Liver (tissue), 9 donors: ENCODE measurements around the gene TNFRSF14.

GRCh38 chr1:1432931-1433753, 2.3 kb upstream of the VWA1 start:
- PRO-cap, 5 experiments = peak in 4 of 5 experiments; most common plus-strand start chr1:1433276 (in 2); most common minus-strand start chr1:1433081 (in 1)
- RAMPAGE, long total RNA, 2 experiments = no peak in any of the 2 experiments
- RRBS = 8% methylated on average over 3 of the region's 31 CpGs

DNA sequence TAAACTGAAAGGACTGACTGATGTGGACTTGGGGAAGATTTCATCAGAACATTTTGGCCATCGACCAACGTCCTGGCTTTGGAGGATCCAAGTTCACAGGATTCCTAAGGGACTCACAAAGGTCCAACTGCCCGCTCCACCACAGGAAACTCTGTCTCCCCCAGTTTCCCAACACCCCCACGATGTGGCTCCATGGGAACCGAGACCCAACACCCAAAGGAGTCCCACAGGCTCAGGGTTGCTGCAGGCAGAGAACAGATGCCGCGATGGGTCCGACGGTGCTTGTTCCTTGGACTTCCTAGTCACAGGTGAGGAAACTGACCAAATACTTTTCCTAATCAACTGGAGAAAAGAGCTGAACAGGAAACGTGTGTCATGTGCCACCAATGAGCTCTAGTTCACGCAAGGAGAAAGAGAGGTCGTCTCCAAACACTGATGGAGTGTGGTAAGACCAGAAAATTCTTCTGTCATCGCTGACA, 9.2 kb downstream of the SSU72 start:
- PRO-cap, 5 experiments = no peak in any of the 5 experiments
- RAMPAGE, long total RNA, 2 experiments = no peak in any of the 2 experiments
- RRBS = no CpG with 5 or more reads among the region's 13 CpGs

DNA sequence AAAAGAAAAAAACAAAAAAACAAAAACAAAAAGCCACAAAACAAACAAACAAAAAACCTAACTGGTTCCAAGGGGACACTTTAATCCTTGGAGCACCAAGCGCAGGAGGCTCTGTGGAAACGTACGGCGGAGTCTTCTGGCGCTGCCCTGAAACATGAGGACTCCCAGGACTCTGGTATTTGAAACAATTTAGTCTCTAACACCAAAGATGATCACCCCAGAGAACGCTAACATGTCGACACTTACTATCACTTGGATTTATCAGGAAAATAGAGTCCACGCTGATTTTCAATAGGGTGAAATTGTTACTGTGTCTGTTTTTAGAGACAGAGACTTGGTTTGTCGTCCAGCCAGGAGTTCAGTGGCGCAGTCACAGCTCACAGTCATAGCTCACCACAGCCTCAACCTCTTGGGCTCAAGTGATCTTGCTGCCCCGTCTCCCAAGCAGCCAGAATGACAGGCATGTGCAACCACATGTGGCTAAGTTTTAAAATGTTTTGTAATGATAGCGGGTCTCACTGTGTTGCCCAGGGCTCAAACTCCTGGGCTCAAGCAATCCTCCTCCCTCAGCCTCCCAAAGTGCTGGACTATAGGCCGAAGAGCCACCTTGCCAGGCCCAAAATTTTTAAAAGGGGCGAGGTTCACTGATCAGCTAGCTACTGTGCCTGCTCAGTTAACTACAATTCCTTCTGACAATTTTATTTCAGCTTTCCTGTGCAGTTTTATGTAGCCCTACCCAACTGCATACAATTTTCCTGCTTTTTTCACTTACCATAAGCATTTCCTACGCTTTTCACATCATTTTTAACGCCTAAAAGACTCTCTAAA, 5.3 kb downstream of the SSU72 start:
- PRO-cap, 5 experiments = no peak in any of the 5 experiments
- RAMPAGE, long total RNA, 2 experiments = no peak in any of the 2 experiments
- RRBS = no CpG with 5 or more reads among the region's 16 CpGs

DNA sequence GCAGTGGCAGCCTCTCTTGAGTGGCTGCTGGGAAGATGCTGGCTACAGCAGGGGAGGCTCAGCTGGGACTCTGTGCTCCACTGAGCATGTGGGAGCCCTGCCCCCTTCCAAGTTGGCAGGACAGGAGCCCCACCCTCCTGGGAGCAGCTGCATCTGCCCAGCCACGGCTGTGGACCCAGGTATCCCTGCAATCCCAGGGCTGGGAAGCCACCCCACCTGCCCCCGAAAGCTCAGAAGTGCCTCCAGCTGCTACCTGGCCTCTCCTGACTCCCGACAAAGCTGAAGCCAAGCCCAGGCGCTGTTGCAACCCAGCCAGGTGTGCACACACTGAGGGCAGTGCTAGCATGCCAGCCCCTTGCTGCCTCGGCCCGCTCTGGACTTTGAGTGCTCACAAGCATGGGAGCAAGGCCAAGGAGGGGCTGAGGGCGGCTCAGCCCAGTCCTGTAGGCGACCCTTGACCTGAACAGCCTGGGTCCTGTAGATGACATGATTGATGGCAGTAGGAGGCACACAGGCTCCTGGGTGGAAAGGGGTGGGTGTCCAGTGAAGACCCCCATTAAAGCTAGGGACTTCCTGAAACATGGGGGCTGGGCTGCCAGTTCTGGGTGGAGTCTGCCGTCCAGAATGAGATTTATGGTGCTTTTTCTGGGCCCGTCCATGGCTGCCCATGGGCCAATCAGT, 2.8 kb upstream of the SSU72 start:
- PRO-cap, 5 experiments = no peak in any of the 5 experiments
- RAMPAGE, long total RNA, 2 experiments = no peak in any of the 2 experiments
- RRBS = no CpG with 5 or more reads among the region's 10 CpGs

DNA sequence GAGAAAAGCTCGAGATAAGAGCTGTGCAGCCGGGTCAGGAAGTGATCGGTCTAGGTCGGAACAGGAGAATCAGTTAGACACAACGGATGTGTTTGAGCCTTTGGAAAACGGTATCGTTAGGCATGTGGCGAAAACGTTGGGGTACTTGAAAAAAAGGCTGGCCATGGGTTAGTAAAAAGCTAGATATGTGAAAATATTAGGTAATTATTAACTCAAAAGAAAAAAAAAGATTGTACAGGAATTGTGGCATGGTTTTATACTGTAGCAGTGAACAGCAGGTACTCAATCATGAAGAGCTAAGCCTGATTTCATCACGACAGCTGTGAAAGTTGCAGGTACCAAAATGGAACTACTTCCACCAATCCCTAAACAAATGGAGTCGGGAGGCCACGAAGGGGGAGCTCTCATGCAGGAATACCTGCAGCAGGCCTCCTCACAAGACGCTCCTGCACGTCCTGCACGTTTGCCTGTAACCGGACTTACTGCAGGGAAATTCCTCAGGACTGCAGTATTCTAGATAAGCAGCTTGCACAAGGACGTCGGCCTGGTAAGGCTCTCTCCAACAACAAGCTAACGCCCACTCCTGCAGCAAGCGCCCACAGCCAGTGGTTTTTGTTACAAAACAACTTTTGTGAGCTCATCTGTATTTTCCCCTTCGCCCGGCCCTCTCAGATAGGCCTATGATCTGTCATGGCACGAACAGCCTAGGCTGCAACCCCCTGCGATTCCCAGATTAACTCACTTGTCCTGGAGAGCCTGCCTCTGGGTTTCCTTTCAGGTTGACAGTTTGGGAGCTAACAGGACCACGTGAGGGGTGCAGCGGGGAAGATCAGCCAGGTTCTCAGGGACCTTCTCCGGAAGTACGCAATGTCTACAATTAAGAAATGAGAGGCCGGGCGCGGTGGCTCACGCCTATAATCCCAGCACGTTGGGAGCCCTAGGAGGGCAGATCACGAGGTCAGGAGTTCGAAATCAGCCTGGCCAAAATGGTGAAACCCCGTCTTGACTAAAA, 1.1 kb upstream of the MIB2 start:
- PRO-cap, 5 experiments = no peak in any of the 5 experiments
- RAMPAGE, long total RNA, 2 experiments = no peak in any of the 2 experiments
- RRBS = no CpG with 5 or more reads among the region's 36 CpGs

- PRO-cap, 5 experiments = peak in 2 of 5 experiments; most common plus-strand start chr1:1745810 (in 1); most common minus-strand start chr1:1746070 (in 1)
- RAMPAGE, long total RNA, 2 experiments = no peak in any of the 2 experiments
- RRBS = no CpG with 5 or more reads among the region's 115 CpGs
Measured at GRCh38 chr1:1745516-1746657, 21.7 kb upstream of the CDK11A start.

- PRO-cap, 5 experiments = no peak in any of the 5 experiments
- RAMPAGE, long total RNA, 2 experiments = no peak in any of the 2 experiments
- RRBS = no CpG with 5 or more reads among the region's 12 CpGs
Measured at GRCh38 chr1:1852662-1853879, 37.8 kb downstream of the GNB1 start.

DNA sequence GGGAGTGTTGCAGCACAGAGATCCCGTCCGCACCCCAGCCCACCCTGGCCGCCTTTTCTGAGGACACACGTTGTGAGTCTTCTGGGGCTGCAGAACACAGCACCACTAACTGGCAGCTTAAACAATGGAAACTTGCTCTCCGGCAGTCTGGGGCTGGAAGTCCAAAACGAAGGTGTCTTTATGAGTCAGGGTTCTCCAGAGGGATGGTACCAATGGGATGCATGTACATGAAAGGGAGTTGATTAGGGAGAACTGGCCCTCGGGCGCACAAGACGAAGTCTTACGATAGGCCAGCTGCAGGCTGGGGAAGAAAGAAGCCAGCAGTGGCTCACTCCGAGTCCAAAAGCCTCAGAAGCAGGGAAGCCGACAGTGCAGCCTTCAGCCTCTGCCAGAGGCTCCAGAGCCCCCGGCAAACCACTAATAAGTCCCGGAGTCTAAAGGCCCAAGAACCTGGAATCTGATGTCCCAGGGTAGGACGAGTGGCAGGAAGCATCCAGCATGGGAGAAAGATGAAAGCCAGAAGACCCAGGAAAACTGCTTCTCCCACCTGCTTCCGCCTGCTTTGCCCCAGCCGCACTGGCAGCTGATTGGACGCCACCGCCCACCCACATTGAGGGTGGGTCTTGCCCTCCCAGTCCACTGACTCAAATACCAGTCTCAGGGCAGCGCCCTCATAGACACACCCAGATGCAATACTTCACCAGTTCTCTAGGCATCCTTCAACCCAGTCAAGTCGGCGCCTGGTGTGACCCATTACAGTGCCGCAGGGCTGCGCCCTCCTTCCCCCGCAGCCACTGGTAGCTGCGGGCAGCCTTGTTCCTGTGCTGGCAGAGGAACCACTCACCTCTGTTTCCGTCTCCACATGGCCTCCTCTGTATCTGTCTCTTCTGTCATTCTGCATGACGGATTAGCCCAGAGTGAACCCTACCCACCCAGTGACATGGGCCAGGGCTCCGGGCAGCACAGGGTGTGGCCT, 57.6 kb downstream of the FAAP20 start:
- PRO-cap, 5 experiments = no peak in any of the 5 experiments
- RAMPAGE, long total RNA, 2 experiments = no peak in any of the 2 experiments
- RRBS = no CpG with 5 or more reads among the region's 29 CpGs

- PRO-cap, 5 experiments = no peak in any of the 5 experiments
- RAMPAGE, long total RNA, 2 experiments = no peak in any of the 2 experiments
- RRBS = 100% methylated on average over 2 of the region's 56 CpGs
Measured at GRCh38 chr1:2175459-2176836, 18.6 kb downstream of the FAAP20 start.

- PRO-cap, 5 experiments = peak in 3 of 5 experiments; most common plus-strand start chr1:2206954 (in 1); most common minus-strand start chr1:2206933 (in 2)
- RAMPAGE, long total RNA, 2 experiments = no peak in any of the 2 experiments
- RRBS = no CpG with 5 or more reads among the region's 19 CpGs
Measured at GRCh38 chr1:2206644-2207462, 12.3 kb upstream of the FAAP20 start.

DNA sequence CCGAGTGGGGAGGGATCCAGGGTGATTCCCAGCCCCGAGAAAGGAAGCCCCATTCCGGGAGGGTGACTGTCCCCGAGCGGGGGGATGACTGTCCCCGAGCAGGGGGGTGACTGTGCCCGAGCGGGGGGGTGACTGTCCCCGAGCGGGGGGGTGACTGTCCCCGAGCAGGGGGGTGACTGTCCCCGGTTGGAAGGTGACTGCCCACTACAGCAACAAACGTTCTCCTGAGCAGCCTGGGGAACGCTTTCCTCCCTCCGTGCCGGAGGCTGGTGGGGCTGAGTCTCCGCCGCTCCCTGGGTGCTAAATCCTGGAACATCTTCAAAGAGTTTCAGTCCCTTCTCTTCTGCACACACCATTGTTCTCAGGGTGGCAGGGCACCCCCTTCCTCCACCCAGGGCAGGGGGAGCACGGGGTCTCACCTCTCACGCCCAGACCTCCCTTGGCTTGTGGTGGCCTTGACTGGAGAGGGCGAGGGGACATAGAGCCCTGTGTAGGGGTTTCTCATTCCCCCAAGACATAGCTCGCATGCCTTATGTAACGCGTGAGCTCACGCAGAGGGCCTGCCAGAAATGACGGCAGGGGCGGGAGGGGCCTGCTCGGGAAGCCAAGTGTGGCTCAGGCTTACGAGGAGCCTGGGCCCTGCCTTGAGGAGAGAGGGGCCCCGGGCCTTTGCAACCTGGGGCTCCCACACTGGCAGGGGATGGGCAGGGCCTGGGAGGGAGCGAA, 14.3 kb upstream of the SKI start:
- PRO-cap, 5 experiments = peak in 1 of 5 experiments; most common plus-strand start position 204 of the sequence (in 1)
- RAMPAGE, long total RNA, 2 experiments = no peak in any of the 2 experiments
- RRBS = 58% methylated on average over 5 of the region's 31 CpGs

GRCh38 chr1:2229818-2230016, 1.6 kb downstream of the SKI start:
- PRO-cap, 5 experiments = no peak in any of the 5 experiments
- RAMPAGE, long total RNA, 2 experiments = no peak in any of the 2 experiments
- RRBS = no CpG with 5 or more reads among the region's 8 CpGs

DNA sequence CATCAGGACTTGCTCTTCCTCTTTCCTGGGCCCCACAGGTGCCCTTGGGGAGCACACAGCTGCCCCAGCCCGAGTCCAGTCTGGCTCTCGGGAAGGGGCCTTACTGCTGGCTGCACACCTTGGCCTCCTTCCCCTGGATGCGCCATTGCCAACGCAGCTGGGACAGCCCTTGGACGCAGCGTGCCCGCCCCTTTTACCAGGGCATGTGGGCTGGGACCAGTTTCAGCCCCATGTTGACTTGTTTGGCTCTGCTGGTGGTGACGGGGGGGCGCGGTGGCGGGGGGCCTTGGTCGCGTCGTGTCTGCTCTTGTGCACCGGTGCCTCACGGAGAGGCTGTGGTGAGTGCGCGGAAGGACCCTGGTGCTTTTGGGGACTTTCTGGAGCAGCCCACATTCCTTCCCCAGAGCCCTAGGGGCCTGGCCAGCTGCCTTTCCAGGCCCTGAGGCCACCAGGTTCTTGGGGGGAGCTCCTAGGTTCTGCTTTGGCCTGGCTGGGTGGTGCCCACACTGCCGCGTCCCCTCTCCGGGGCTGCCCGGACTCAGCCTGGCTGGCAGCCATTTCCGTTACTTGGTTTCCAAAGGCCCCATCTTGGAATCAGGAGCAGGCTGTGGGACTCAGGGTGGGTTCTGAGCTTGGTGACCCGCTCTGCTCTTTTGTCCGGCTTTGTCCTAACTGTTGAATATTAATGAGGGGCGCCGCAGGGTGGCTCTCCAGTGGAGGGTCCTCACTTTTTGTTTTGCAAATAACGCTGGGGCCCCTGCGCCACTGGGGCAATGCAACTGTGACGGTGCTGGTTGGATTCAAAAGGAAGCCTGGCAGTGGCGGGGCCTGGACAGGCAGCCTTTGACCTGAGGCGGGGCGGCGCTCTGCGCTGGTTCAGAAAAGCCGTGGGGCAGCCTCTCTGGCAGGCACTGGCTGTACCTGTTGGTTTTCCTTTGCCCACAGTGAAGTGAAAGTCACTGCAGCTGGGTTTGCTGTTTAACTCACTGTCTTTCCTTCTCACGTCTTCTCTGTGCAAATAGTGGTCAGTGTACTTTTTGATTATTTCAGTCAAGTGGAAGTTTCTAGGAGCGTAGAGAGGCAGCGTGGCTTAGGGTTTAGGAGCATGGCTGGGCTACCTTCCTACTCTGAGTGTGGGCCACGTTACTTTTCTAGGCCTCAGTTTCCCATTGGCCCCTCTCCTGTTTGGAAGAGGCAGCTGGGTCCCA, 20.0 kb downstream of the SKI start:
- PRO-cap, 5 experiments = peak in 4 of 5 experiments; most common plus-strand start position 233 of the sequence (in 3); most common minus-strand start position 135 of the sequence (in 2)
- RAMPAGE, long total RNA, 2 experiments = no peak in any of the 2 experiments
- RRBS = no CpG with 5 or more reads among the region's 40 CpGs

GRCh38 chr1:2254932-2255770, 27.0 kb downstream of the SKI start:
- PRO-cap, 5 experiments = no peak in any of the 5 experiments
- RAMPAGE, long total RNA, 2 experiments = no peak in any of the 2 experiments
- RRBS = 0% methylated on average over 1 of the region's 10 CpGs

DNA sequence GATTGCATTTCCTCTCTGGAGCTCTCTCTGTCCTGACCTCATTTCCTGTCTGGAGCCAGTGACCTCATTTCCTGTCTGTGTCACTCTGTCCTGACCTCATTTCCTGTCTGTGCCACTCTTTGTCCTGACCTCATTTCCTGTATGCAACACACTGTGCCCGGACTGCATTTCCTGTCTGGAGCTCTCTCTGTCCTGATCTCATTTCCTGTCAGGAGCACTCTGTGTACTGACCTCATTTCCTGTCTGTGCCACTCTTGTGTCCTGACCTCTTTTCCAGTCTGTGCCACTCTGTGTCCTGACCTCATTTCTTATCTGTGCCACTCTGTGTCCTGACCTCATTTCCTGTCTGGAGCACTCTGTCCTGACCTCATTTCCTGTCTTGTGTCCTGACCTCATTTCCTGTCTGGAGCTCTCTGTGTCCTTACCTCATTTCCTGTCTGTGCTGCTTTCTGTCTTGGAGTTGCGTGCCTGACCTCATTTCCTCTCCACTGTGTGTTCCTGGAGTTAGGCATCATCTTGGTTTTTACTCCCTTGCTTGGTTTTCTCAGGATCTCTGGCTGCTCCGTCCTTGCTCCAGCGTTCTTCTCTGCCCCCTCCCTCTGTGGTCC, 27.8 kb downstream of the SKI start:
- PRO-cap, 5 experiments = no peak in any of the 5 experiments
- RAMPAGE, long total RNA, 2 experiments = no peak in any of the 2 experiments
- RRBS = no CpG with 5 or more reads among the region's 4 CpGs

DNA sequence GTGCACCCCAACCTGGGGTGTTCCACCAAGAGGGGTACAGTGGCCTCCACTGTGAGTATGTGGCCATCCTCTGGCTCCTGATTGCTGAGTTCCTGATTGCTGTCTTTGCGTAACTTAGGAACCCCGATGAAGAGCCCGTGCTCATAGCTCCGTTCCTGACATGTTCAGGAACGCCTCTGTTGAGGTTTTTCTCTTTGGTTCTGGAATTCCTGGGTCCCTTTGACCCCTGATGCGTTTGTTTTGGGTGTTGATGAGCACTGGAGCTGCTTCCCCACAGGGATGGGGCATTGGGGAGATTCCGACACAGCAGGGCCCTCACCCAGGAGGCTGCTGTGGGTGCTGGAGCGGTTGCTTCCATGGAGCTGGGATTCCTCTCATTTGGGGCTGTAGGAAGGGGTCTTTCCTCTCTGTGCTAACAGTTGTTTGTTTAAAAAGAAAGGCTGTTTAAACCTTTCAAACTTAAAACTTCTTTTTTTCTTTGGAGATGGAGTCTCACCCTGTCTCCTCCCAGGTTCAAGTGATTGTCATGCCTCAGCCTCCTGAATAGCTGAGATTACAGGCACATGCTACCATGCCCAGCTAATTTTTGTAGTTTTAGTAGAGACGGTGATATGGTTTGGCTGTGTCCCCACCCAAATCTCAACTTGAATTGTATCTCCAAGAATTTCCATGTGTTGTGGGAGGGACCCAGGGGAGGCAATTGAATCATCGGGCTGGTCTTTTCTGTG, 48.7 kb downstream of the SKI start:
- PRO-cap, 5 experiments = no peak in any of the 5 experiments
- RAMPAGE, long total RNA, 2 experiments = no peak in any of the 2 experiments
- RRBS = no CpG with 5 or more reads among the region's 10 CpGs

DNA sequence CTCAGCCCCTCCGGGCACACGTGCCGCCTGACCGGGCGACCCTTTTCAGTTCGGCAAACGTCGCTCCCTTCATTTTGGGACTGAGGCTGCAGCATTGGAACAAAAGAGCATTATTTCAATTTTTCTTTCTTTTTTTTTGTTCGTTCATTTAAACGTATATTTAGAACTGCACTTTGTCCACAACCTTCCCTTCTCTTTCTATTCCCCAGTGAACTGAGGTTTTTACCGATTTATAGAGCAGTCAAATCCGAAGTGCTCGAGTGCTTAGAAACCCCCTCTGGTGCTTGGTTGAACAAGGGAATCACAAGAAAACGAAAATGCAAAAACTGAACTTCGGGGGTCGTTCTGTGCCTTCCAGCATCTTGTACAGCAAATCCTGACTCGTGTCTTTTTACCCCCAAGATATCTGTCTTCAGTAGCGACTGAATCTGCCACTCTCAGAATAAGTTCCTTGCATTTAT, 79.5 kb downstream of the SKI start:
- PRO-cap, 5 experiments = no peak in any of the 5 experiments
- RAMPAGE, long total RNA, 2 experiments = no peak in any of the 2 experiments
- RRBS = no CpG with 5 or more reads among the region's 18 CpGs

GRCh38 chr1:2392223-2393324, 933 bp downstream of the RER1 start:
- PRO-cap, 5 experiments = no peak in any of the 5 experiments
- RAMPAGE, long total RNA, 2 experiments = no peak in any of the 2 experiments
- RRBS = 59% methylated on average over 4 of the region's 40 CpGs

DNA sequence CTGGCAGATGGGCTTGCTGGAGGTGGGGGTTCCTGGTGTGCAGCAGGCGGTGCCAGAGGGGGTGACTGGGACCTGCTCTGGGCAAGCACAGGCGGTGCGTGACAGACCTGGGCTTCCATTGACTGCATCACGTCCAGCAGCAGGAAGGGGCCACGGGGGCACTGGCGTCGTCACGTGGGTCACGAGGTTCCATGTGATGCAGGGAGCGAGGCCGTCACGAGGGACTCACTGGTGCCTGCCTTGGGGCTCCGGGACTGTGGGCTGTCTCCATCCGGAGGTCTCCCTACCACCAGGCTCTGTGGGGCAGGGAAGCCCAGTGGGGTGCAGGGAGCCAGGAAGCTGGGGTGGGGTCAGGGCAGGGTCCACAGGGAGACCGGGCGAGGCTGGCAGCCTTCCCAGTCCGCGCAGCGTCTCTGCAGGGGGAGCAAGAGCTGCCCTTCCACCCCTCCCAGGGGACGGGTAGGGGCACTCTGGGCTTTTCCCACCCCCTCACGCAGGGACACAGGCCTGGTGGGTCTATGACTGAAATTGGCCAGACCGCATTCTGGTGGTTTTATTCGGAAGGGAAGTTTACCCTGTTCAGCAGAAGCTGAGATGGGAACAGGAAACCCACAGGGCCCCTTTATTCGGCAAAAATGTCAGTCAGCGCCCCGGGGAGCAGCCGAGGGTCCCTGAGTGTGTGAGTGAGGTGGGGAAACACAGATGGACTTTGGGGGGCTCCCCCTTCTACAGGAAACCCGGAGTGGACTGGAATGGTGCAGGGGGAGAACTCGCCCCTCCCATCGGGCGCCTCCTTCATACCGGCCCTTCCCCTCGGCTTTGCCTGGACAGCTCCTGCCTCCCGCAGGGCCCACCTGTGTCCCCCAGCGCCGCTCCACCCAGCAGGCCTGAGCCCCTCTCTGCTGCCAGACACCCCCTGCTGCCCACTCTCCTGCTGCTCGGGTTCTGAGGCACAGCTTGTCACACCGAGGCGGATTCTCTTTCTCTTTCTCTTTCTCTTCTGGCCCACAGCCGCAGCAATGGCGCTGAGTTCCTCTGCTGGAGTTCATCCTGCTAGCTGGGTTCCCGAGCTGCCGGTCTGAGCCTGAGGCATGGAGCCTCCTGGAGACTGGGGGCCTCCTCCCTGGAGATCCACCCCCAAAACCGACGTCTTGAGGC, at the start of gene TNFRSF14:
Gene TNFRSF14, plus strand, starts transcription at position 798 of the 1,158 bp plus-strand sequence.
- PRO-cap, 5 experiments = peak in 5 of 5 experiments; most common plus-strand start position 398 of the sequence (in 4); most common minus-strand start position 129 of the sequence (in 4)
- RAMPAGE, long total RNA, 2 experiments = start-site peak on the plus strand in 2 of 2 experiments, centred at positions 229 to 997 of the sequence, 5 to 149 reads per replicate
- RRBS = 3% methylated on average over 9 of the region's 45 CpGs

DNA sequence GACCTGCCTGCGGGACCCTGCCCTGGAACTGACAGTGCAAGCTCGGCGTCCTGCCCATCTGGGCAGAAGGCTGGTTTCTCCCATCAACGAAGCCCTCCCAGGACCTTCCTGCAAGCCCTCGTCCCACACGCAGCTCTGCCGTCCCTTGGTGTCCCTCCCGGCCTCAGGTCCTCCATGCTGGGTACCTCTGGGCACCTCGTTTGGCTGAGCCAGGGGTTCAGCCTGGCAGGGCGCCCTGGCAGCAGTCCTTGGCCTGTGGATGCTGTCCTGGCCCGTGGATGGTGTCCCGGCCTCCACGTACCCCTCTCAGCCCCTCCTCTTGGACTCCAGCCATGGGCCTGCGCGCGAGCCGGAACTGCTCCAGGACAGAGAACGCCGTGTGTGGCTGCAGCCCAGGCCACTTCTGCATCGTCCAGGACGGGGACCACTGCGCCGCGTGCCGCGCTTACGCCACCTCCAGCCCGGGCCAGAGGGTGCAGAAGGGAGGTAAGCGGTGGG, 3.4 kb downstream of the TNFRSF14 start:
- PRO-cap, 5 experiments = no peak in any of the 5 experiments
- RAMPAGE, long total RNA, 2 experiments = no peak in any of the 2 experiments
- RRBS = 87% methylated on average over 13 of the region's 29 CpGs